Measurements from ENCODE around the genes ZPBP and FIGNL1.

DNA sequence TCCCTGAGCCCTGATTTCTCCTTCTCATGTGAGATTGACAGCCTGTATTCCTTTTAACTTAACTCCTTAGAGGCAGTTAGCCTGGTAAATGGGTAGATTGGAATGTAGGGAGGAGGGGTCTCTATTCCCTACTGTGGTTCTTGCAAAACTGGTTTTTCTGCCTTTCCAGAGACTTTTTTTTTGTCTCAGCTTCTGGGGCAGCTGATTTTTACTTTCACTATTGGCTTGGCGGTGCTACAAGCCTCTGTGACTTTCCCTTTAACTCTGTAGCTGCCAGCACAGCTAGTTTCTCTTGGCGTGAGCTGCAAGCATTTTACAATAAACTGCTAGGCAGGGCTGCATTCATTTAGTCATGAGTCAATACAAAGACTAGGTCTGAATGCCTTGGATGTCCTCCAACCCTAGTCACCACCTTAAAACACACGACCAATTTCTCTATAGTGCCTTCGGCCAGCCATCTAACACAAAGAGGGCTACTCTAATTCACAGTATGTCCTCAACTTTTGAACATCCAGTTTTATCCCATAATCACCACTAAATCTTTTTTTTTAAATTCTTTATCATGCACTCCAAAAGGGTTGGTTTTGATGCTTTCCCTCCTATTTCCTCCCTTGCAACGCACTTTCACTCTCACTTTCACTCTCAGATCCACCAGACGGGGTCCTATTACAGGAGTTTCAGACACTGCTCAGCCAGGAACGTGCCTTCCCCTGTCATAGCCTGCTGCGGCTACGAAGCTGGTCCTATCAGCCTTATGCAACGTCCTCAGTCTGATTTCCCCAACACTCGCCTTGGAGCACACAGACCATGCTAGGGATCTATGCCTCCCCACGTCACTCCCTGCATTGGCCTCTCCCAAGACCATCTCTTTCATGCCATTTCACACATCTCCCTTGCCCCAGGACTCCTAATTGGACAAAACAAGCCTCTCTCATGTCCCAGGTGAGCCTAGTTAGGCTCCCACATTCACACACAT lies 23.6 kb downstream of the ZPBP start:
- PRO-cap, result no peak

DNA sequence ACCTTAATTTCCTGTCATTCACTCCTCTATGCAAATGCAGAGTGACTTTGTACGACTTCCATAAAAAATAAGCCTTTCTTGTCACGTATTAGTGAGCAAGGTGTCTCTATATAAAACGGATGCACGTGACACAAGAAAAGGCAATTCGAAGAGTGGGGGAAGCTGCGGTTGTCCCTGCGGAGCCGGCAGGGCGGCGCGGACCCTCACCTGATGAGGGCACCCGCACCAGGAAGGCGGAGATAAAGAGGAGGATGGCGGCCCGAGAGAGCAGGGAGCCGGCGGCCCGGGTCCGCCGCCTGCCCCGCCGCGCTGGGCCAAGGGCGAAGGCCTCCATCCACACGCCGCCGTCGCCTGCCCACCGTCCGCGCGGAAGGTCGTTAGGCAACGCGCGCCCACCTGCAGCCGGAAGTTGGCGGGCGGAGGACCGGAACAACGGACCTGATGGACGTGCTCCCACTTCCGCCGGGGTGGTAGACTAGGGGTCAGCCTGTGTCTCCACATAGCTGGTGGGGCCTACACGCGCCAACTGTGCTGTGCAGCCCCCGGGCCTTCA lies at the start of gene ZPBP:
Gene ZPBP, minus strand, starts transcription at position 386 of the 553 bp plus-strand sequence.
- PRO-cap, result no peak

DNA sequence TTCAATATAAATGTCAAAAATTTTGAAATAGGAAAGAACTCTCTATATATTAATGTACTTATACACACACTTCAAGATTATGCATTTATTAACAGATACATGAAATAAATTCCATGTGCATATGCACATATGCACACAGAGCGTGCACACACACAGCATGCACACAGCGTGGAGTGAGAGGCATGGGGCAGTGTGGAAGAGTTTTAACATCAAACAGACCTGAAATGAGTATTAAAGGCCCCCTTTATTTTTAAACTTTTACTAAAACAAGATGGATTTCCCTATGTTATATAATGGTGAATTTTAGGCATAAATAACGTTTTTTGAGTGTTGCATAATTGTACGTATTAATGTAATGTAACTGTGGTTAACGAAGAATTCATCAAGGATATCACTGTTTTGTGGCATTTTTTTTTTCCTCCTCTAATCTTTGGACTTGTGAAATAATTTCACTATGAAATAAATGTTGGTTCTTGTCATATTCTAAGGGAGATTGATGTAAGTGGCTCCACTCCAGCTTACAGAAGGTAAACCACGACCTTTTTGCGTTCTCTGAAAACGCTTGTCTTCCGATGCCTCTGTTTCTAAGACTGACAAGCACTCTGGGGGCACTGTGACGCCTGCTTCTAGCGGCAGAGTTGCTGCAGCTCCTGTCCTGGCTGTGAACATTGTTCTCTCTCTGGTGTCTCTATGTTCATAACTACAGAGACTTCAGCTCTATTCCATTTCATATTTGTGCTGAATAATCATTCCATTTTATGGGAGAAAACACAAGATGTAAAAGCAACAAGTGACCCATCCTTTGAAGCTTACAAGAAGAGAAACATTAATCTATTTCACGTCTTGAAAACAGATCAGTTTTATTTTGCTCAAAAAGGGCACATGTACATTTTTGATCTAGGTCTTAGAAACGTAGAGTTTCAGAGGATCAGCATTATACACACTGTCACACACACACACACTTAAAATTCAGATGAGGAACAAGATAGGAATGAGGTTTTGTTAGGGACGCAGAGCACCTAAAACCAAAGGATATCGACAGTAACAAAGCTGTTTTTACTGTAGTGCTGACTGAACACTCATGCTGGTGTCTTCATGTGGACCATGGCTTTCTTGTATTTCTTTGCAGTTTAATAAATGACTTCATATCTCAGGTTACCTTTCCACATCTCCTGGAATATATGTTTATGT lies 2.7 kb downstream of the IKZF1 start:
- PRO-cap, result no peak

DNA sequence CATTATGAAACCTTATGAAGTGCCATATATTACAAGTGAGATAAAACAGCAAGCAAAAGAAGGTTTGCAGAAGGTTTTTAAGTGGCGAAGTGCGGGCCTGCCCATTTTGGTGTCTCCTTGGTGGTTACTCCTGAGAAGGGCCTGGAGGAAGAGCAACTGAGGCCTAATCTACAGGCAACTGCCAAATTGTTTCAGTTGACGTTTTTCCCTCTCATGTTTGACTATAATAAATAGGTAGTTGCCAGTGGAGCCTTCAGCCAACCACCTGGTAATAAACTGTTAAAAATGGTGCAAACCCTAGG lies 3.6 kb downstream of the IKZF1 start:
- PRO-cap, result no peak

DNA sequence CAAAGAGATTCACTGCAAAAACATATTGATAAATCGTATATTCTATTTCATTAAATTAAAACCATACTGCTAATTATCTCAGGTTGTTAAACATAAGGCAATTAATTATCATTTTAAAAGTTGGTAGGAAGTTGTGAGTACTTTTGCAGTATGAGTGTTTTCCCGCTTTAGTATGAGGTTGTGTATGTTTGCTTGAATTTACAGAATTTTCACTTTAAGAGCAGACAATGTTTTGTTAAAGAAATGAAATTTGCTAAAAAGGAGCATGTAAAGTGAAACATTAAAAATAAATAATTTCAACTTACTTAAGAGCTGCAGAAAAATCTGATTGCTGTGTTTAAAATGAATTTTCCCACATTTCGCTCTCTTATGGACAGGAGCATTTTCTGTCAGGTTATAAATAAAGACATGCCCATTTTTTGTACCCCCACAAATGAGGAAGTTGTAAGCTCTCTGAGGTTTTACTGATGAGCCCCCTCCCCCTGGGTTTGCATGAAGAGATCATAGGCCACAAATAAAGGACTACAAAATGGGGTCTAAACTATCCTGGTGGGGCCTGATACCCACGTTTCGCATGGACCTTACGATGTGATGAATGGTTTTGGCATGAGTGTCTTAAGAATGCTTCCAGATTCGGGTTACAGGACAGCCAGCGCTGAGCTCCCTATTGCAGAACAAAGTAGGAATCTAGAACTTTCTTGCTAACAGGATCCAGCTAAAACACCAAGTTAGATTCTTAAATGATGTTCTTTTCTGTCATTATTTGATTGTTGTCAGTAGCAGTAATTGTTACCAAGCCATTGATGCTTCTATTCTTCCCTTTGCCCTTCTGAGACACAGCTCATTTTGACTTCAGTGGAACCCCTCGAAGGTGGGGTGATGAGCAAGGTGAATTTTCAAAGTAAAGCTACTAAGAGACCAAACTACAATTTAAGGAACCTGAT lies 5.8 kb downstream of the IKZF1 start:
- PRO-cap, result no peak

DNA sequence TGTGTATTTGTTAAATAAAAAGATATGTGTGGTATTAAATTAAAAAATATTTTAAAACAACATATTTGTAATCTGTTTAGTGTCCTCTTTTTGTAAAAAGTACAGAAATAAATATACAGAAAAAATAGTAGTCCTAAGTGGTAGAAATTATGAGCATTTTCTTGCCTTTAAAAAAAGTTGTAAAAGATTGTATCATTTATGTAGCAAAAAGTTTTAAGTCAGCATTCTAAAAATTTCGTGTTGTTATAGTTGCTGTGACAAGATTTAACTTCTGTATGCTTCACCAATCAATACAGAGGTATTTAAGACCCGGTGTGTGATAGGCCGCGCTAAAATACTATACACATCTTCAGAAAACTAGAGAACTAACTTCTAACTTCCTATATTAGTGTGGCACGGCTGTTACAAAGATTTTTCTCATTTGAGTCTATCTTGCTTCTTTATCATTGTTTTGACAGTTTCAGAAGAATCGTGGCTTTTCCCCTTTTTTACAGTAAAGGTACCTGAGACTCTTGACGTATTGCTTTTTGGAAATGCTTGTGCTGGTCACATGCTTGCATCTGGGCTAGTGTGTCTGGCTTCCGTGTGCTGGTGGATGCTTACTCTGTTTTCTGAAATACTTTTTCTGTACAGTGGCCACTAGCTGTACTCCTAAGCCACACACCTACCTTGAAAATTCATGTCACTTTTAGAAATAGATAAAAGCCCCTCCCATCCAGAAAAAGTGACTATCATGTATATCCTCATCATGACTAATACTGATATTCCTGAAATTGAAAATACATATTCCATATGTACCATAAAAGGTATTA lies 12.6 kb downstream of the IKZF1 start:
- PRO-cap, result no peak

DNA sequence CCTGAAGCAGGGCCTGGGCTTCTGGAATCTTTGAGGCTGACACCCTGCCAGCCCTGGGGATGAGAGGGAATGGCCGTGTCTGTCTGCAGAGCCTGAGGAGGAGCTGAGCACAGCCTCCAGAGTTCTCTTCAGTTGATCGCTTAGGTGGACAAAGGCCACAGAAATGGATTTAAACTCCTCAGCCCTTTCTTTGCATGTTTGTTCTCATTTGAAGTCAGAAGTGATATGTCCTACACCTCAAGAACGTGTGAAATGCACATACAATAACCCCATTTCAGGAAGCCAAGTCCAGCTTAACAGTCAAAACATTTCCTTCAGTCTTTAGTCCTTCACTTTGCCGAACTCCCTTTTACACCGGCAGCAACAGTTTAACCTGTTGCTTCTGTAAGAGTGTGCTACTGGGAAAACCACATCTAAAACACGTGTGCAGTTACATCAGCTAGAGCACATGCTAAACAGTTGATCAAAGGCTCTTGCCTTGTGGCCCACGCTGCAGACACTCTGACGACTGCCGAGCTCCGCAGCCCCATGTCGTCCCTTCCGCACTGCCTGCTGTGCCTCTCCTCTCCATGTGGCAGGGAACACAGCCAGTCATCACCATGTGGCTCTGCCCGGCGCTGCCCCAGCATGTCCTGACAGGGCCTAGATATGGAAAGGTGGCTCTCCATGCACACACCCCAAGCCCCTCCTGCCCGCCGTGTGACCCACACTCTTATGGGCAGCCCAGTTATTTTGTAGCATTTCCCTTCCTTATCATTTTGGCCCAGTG lies 55.9 kb downstream of the IKZF1 start:
- PRO-cap, result no peak

DNA sequence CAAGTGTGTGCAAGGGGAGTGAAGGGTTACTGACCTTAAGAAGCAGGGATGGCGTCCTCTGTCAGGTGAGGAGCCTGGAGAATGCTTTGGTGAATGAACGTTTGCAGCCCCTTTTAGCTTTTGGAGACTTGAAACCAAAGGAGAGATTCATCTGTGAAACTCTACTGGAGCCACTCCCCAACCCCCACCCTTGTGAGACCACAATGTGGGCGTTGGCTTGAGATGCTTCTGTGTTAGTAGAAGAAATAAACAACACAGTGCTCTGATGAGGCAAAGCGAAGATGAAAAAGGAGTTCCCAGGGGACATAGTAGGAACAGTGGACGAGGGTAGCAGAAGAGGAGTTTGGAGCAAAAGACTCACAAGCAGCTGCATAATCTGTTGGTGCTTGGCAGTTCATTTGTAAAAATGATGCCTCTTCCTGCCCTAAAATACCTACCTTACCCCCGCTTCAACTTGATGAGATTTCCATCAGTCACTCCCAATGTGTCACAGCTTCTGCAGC lies 56.3 kb downstream of the FIGNL1 start:
- PRO-cap, result no peak

GRCh38 chr7:50450170-50450660 lies at the start of gene FIGNL1:
TSS of gene FIGNL1 (minus strand) at chr7:50450350.
- PRO-cap, result no peak

- PRO-cap, result no peak
These were observed 6.3 kb upstream of the FIGNL1 start for GRCh38 chr7:50456415-50456791.

- PRO-cap, result no peak
These were observed 66.5 kb upstream of the DDC start for GRCh38 chr7:50631547-50632182.

DNA sequence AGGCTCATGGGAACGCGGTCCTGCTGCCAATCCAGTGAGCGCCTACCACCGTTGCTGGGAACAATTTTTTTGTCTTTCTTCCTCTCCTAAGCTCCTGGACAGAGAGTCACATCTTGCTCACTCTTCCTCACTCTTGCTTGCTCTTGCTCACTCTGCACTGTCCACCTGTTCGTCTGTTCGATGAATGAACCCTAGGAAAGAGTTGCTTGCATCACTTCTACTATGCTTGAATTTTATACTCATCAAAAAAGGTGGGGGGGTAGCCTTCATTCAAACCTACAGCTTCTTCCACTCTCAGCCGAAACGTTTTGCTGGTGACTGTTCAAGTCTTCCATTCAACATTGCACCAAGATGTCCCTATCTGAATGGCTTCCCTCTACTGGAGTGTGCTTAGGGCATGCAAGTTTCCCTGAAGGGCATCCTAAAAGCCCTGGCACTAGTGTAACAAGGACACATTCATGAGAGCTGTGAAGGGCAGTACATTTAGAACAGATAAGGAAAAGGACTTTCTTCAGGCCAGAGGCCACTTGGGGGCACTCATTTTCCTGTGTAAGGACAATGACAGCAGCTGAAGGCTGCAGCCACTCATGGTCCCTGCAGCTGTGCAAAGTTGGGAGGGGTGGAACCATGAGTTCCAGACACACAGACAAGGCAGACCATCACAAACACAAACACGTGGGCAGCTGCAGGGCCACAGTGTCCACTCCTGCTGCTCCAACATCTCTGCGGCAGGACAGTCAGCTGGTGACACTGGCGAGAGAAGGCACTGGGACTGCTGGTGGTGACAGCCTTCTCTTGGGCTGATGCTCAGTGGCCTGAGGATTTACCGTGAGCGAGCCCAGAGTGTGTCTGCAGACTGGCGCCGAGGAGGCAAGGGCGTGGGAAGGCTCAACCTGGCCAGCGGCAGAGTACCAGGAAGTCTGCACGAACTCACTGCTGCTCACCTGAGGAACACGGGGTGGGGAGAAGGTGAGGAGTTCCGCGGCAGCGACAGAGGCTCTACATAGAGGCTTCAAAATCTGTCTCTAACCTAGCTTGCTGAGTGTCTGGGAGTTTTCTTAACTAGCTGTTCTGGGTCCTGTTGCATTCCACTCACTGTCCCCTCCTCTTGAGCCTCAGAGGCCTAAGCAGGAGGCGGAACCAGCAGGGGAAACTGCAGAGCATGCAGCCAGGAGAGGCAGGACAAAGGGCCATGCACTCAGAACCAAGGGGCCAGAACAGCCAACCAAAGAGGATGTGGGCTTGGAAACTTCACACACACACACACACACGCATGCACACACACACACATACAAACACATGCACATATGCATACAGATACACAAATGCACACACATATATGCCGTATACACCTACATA lies 76.3 kb upstream of the DDC start:
- PRO-cap, result no peak

DNA sequence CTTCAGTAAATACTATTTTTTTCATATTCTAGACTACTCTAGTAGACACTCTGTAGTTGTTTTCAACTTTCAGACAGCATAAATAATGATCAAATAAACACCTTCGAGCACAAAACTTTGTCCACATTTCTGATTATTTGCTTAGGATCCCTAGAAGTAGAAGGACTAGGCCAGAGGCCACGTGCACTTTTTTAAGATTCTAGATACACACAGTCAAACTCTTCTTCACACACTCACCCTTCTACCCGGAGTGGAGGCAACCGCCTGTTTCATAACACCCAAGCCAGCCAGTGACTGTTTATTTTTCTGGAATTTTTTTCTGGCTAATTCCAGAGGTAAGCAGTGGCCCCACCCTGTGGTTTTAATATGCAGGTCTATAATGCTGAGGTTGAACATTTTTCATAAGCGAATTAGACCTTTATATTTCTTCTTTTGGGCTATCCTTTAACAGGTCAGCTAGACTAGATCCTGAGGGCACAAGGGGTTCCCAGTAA lies 76.4 kb downstream of the GRB10 start:
- PRO-cap, result no peak

DNA sequence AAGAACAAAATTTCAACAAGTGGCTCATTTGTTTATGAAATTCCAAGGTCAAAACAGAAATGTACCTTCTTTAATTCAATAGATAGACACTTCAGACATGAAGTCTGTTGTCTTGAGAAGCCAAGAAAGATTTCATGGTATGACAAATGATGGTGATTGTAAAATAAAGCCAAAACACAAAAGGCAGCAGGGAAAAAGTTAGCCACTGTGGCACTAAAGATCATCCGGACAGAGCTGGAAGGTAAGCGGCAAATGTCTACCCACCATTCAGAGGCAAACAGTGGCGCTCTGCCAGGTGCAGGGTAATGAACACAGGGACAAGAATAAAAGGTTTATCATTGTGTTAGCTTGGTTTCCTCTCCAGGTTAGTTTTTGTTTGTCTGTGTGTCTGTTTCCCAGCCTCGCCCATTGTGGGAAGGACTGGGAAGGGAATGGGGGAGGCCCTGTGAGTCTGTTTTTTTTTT lies 74.4 kb downstream of the GRB10 start:
- PRO-cap, result no peak

DNA sequence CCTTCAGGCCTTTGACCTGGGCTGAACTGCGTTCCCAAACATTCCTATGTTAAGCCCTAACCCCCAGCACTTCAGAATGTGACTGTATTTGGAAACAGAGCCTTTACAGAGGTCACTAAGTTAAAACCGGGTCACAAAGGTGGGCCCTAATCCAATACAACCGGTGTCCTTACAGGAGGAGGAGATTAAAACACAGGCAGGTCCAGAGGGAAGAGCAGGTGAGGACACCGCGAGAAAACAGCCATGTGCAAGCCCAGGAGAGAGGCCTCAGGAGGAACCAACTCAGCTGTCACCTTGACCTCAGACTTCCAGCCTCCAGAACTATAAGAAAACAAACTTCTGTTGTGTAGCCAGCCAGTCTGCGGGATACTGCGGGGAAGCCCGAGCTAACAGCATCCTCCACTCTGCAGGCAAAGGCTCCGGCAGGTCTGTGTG lies 27.9 kb downstream of the GRB10 start:
- PRO-cap, result no peak

- PRO-cap, result no peak
These were observed 260.7 kb upstream of the GRB10 start for GRCh38 chr7:51043230-51043981.

GRCh38 chr7:51081342-51081680 lies 235.3 kb downstream of the COBL start:
- PRO-cap, result no peak

- PRO-cap, result no peak
These were observed 189.1 kb downstream of the COBL start for GRCh38 chr7:51127306-51128094.

GRCh38 chr7:51222921-51223328 lies 93.7 kb downstream of the COBL start:
- PRO-cap, result no peak

- PRO-cap, result no peak
These were observed 74.8 kb downstream of the COBL start for GRCh38 chr7:51241796-51242143.